Helper T cell (primary cell): ENCODE data around the gene PTGR1.

GRCh38 chr9:109476590-109477394 lies 21.3 kb downstream of the PTPN3 start:
- PRO-cap, 2 experiments: no peak in any of the 2 experiments

DNA sequence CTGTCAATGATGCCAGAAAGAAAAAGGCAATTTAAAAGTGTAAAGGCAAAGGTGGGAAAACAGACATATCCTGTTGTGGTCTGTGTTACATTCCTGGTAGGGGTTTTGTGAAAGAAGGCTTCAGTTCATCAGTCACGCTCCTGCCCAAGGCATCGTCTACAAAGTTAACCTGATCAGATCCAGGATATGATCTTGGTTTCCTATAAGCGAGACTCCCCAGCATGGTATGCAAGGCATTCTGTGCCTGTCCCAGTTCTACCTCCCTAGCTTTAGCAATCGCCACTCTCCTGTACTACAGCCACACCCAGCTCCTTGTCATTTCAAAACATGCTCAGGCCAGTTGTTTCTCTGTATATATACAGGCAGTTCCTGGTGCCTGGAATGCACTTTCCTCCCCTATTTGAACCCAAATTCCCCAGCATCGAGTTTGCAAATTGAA lies 58.0 kb upstream of the PTPN3 start:
- PRO-cap, 2 experiments: no peak in any of the 2 experiments

DNA sequence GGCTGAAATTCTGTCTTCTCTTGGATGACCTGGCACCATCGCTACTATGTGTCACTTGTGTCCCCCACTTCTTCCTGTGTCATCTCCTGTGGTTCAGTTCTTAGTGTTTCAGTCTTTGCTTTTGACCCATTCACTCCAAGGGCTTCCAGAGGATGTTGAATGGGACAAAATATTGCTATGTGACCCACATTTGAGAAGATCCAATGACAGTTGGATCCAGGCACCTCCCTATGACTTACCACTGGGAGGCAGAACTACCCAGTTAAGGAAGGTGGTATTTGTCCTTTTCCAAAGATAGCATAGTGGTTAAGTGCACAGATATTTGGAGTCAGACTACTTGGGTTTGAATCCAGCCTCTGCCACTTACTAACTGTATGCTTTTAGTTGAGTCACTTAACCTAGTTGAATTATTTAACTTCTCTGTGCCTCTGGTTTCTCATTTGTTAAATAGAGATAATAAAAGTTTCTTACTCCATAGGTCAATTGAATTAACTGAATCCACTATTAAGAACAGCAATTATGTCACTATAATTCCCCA lies 74.5 kb upstream of the PALM2AKAP2 start:
- PRO-cap, 2 experiments: no peak in any of the 2 experiments

- PRO-cap, 2 experiments: no peak in any of the 2 experiments
Measured at GRCh38 chr9:109772205-109772524, 7.8 kb upstream of the PALM2AKAP2 start.

- PRO-cap, 2 experiments: no peak in any of the 2 experiments
Measured at GRCh38 chr9:109791552-109792287, 11.7 kb downstream of the PALM2AKAP2 start.

- PRO-cap, 2 experiments: no peak in any of the 2 experiments
Measured at GRCh38 chr9:109918237-109918784, 138.3 kb downstream of the PALM2AKAP2 start.

DNA sequence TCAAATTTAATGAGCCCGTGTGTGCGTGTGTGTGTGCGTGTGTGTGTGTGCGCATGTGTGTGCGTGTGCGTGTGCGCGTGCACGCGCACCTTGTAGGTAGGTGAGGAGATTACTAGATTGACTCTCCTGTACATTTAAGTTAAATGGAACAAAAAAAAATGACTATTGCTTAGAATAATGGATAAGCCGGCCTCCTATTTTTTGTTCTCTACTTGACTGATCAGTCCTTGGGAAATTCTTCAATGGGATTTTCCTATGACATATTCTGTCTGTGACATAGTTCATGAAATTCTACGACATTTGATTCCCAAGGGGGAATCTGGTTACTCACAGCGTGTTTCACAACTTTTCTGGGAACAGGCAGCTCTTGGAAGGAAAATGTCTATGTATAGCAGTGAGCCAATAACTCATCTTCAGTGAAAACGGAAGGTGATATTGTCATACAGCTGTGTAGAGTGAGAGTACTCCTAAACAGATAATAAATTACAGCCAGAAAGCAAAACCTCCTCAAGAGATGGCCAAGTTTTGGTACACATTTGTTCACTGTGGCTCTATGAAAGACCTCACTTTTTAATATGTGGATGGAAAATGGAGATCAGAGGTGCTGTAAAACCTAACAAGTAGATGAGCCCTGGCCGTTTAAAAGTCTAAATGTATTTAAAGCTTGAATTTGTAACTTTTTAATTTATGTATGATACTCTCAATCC lies 91.5 kb downstream of the C9orf152 start:
- PRO-cap, 2 experiments: no peak in any of the 2 experiments

DNA sequence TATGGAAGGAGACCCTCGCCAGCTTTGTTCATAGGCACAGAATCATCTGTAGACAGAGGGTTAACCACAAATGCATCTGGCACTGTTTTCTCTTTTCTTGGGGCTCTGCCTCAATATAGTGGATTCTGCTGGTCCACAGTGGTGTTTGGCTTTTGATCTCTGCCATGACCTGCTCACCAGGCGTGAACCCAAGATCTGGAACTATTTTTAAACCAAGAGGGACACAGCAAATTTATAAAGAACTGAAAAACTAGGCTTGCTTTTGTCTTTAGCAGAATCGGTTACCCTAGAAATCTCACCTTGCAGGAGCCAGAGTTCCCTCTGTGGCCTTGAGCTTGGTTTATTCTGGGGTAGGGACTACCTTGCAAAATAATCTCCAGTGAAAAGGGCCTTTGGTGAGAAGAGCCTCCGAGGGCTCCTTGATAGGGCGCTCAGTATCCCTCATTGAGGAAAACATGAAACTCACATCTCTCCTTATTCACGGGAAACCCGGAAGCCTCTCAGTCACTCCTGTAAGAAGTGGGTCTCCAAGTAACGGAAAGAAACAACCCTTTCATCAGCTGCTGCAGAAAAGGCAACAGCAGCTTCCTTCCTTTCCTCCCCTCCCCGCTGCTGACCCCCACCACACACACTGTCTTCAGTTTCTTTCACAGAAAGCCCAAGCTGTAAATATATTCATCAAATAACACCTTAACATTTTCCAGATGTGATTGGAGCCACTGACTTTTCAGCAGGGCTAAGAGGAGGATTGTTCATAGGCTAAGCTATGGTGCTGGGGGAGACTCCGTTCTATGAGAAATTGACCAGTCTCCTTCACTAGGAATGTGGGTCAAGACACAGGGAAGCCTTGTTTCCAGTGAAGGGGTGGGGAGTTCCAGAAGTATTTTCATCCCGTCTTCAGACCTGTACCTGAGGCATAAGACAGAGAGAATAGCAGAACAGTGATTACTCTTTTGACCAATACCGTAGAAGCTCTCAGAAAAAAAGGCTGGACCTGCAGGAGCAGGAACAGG lies 81.5 kb downstream of the C9orf152 start:
- PRO-cap, 2 experiments: no peak in any of the 2 experiments

DNA sequence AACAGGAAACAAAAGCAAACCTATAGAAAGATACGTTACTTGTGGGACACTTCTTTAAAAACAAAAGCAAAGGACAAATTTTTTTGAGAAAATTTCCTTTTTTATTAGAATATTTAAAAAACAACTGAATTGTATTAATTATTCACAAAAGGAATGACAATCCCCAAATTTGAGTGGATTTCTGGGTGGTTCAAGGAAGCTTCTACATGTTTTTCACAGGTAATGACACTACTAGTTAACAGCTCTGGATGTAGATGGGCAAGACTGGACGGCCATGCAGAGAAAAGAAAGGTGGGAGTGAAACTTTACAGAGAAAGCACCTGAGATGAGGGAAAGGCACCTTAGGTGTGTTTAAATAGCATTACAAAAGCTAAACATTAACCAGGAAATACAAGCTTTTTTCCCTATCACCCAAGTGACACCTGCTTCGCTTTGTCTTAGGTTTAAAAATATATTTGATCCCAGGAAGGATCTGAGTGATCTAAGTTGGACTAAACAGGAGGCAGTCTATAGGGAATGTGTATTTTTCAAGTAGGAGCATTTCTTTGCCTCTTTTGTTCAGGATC lies 8.4 kb downstream of the C9orf152 start:
- PRO-cap, 2 experiments: no peak in any of the 2 experiments

DNA sequence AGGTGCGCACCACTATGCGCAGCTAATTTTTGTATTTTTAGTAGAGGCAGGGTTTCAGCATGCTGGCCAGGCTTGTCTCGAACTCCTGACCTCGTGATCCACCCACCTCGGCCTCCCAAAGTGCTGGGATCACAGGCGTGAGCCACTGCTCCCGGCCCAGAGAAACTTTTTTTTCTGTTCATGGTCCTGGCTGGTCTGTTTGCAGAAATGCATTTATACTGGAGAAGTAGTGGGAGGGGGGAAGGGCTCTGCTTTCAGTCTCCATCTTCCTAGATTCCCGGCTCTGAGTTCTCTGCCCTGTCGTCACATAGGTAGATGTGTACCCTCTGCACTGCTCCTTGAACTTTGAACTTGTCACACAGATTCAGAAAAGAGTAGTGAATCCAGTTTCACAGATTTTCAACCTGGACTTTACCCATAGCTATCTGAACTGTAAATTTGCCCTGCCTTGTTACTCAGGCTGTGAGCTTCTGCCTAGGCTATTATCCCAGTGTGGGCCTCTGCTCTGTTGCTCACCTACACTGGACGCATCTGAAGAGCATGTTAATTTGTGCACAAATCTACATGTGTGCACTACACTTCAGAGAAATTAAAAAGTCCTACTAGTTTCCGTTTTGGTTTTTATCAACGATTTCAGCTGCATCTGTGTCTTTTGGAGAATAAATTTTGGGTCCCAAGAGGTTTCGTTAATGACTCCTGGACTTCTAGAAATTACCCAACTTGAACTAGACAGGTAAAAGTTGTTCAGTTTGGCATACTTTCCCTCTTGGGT lies 12.8 kb upstream of the C9orf152 start:
- PRO-cap, 2 experiments: no peak in any of the 2 experiments

GRCh38 chr9:110283762-110284809 lies 27.8 kb upstream of the TXN start:
- PRO-cap, 2 experiments: no peak in any of the 2 experiments

DNA sequence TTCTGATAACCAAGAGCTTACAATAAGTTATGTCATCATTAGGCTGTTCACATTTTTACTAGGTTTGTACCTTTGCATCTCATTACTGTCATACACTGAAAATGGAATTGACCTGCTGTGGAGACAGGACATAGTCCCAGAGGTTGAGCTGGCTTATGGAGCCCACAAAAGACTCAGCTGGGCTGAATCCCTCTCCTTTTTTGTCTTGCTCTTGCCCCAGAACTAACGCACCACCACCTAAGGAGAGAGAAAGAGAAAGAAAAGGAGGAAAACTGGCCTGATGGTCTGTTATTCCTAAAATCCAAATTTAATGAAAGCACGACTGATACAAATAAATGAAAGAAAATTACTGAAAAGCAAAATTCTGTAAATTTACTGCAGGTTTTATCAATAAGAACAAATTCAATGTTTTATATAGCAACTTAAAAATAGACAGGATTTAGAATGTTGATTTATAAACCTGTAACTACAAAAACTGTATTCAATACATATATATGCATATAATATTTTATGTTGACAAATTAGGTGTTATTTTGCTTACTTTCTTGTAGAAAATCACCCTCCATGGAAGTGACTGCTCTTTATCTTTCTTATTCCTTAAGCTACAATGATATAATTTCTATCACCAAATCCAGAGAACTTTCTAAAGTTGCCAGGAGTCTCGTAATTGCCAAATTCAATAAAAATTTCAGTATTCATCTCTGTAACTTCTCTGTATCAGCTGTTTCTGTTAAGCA lies 98.8 kb upstream of the TXNDC8 start:
- PRO-cap, 2 experiments: no peak in any of the 2 experiments

DNA sequence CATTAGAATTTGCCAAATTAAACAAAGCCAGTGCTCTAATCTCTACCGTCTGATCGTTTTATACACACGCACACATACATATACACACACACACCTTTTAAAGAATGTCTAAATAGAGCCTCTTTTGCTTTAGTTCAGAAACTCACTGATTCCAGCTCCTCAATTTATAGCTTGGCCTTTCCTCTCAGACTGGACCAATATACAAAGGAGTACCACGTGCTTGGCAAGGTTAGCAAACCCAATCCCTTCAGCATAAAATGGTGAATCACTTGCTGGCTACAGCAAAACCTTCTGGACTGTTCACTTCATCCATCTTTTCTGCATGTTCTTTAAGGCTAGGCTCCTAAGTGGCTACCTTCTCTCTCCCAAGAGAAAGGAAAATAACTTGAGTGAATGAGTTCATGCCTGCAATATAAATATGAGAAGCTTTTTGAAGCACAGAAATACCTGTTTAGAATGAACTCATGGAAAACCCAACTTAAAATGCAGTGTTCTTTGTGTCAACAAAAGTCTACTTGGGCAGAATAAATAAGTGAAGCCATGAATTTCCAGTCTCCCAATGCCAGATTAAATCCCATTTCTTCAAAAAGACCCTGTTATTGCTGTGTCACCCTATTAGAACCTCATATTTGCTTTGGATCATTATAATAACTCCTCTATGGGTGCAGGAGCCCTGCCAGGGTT lies 109.6 kb downstream of the LPAR1 start:
- PRO-cap, 2 experiments: no peak in any of the 2 experiments

- PRO-cap, 2 experiments: no peak in any of the 2 experiments
Measured at GRCh38 chr9:111036866-111037165, 1.5 kb downstream of the LPAR1 start.

GRCh38 chr9:111361993-111362590 lies 32.1 kb upstream of the OR2K2 start:
- PRO-cap, 2 experiments: no peak in any of the 2 experiments

- PRO-cap, 2 experiments: no peak in any of the 2 experiments
Measured at GRCh38 chr9:111392576-111393154, 62.6 kb upstream of the OR2K2 start.

DNA sequence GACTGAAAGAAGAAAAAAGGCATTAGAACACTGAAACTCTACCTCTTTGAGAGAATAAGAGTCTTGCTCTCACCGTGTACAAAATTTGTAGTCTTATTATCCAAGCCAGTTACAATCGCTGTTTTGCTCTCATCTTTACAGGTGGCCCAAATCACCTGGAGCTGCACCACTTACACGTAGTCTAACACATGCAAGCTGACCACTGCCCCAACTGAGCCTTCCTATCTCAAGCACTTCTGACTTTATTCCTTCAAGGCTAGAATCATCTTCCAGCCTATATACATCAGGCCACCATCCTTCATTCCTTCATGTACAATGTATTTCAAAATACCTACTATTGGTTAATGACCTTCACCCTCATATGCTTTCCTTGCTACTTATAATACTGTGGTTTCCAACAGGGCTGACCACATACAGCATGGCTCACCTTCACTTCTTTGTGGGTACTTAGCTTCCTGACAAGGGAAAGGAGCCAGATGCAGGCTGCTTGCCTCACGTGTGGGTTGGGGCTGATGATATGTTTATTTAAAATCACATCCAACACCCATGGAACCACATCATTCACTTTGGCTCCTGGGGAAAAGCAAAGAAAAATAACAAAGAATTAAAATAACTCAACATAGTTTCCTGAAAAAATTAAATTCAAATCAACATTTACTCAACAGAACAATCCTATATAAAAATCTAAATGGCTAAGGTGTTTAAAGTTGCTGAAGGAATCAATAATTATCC lies 63.9 kb upstream of the OR2K2 start:
- PRO-cap, 2 experiments: no peak in any of the 2 experiments

DNA sequence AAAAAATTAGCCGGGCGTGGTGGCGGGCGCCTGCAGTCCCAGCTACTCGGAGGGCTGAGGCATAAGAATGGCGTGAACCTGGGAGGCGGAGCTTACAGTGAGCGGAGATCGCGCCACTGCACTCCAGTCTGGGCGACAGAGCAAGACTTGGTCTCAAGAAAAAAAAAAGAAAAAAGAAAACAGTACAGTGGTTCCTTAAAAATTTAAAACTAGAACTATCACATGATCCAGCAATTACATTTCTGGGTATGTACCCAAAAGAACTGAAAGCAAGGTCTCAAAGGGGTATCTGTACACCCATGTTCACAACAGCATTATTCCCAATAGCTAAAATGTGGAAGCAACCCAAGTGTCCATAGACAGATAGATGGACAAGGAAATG lies 2.8 kb downstream of the ECPAS start:
- PRO-cap, 2 experiments: no peak in any of the 2 experiments

DNA sequence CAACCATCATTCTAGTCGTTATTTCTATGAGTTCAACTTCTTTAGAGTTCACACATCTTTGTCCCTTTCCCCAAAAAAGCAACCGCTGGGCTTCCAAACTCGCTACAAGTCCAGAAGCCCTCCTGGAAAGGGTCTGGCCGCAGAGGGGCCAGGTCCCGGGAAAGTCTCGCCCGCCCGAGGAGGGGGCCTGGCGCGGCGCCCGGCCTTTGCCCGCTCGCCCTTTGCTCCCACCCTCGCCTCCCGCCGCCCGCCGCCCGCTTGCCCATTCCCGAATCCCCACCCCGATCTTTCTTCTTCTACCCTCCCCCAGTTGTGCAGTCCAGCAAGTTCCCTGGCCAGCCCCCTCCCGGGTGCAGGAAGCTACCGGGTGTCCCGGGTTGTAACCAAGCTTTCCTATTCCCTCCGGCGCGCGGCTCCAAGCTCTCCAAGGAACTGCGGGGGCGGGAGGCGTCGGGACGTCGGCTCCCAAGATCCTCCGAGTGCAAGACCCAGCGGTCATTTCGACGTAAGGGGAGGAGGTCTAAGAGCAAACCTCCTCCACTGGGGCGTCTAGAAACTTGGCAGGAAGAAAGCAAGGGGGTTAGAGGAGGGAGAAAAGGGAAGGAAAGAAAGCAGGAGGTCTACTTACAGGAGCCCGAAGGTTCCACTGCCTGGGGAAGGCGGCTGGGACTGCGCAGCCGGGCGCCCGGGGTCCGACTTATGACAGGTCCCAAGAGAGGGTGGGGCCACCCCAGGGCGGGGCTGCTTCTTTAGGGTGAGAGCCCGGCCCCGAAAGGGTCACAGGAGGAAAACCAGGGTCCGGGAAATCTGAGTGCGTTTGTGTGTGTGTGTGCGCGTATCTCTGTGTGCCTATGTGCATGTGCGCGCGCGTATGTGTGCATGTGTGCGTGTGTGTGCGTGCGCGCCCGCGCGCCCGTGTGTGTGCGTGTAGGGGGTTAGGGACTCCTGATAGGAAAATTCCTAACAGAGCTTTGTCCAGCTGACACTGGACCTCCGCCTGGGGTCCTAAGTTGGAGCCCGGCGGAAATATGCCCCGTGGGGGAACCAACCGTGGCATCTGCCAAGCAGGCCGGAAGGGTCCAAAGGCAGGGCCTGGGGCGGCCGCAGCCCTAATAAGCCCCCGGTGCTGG lies at the start of gene PTGR1:
Gene PTGR1, minus strand, starts transcription at position 673 of the 1,130 bp plus-strand sequence.
- PRO-cap, 2 experiments: no peak in any of the 2 experiments

DNA sequence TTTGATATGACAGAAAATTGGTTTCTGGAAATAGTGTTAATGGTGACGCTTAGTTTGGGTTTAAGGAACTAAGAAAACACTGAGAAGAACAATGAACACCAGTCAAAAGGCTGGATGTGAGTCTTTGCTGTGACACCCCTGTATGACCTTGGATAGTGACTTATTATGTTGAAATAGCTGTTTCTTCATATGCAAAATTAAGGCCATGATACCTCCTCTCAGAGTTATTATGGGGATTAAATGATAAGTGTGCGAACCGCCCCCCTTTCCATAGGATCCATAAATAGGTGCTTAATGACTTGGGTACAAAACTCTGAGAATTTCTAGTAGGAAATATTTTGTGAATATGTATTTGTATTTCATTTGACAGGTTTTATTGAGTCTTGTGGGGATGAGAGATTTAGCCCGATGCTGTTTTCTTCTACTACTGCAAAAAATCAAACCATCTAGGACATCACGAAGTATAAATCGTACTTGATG lies 1.0 kb downstream of the DNAJC25 start:
- PRO-cap, 2 experiments: no peak in any of the 2 experiments